Endodermal cell (in vitro differentiated cells): ENCODE measurements around a stretch of chr12.

- PRO-cap, result no peak
Observed at GRCh38 chr12:13386525-13387018, 190.0 kb downstream of the EMP1 start.

- PRO-cap, result no peak
Observed at GRCh38 chr12:13387019-13387708, 190.6 kb downstream of the EMP1 start.

DNA sequence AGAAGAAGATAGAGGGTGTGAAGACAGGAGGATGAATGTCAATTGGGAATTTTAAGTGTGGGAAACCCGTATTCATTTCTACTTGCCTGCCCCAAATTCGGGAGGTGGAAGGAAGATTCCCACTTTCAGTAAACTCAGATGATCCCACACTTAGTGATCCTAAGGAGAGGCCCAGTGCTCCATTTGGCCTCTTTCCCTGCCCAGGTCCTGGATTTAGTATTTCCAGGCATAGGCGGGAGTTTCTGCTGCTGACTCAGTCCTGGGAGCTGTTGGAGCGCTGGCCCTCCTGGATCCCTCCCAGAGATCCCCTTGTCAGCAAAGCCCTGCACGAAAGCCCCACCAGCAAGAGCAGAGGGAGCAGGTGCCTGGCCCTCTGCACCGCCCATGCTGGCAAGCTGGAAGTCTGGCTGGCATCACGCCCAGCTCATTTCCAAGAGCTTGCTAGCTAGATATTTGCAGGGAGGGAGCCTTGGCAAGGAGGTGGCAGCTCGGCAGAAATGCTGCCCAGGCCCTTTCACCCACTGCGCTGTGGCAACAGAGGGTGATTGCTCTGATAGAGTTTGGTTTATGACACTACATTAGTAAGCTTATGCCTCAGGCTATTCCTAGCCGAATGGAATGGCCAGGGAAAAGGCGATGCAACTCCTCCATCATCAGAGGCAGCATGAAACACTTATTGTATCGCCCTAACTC, 193.8 kb downstream of the EMP1 start:
- PRO-cap, result no peak

DNA sequence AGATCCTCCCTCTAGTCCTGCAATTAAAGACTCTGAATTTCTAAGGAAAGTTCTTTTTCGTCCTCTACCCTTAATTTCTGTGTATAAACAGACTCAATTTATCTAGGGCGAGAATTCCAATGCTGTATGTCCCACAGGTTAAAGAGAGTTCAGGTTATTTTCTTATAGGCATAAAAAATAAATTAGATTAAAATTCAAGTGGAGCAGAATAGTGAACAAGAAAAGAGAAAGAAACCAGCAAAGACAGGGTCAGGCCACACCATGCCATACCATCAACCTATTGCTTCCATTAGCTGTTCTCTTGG, 24.6 kb downstream of the GRIN2B start:
- PRO-cap, result no peak

DNA sequence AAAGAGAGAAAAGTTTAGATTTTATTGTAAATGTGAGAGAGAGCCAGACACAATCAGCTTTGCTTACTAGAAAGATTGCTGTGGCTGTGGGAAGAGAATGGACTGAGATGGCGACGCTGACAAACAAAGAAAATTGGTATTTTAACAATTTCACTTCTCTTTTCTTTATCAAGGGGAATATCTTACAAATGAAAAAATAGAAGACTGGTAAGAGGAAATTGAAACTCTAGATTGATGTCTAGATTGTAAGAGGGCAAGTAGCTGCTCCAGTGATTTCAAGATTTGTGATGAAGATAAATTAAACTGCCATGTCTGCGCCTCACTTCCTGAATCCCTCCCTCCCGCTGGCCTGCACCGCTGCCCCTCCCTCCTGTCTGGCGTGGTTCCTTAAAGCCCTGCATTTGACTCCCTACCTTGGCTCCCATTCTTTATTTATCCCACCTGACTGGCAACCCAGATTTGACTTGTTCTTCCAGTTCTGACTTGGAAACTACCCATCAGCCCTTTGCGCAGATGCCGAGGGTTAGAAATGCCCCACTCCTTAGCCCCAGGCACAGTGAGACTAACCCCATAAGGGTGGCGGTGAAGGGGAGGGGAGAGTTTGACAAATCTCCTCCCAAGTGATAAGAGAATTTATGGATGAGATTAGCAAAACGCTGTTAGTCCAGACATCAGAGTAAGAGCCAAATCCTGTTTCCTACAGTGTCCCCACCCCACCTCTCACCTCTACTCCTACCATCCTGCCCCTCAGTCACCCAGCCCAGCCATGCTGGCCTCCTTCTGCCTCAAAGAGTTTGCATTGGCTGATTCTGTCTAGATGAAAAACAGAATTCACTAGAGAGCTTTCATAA, 125.3 kb upstream of the ATF7IP start:
- PRO-cap, result unidirectional peak, minus-strand start at position 336 of the sequence

DNA sequence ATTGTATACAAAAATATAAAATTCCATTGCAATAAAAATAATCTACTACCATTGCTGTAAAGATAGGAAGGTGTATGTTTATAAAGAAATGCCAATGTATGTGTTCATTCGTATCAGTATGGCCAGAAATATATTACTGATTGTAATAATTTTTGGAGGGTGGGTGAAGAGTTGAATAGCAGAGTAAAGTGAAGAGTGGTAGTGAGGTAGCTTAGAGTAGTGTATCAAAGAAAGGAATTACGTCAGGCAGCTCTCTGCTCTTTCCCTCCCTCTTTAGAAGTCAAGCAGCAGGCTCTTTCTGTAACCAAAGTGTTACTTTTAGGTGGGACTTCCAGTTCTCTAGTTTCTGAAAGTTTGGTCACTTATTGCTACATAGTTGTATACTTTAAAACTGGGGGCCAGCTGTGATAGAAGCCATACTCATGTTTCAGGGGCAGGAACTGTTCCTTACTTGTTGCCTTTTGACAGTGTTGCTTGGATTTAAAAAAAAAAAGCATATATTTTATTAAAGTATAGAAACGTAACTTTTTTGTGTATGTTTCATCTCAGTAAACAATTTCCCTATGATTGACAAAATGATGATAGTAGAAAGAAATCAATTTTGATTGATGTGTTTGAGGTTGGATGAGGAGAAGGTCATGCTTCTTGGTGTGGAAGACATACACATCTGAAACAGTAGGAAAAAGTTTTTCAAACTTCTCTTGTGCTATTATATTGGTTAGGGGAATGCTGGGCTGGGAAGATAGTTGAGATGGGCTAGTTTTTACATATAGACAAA, 30.7 kb downstream of the ATF7IP start:
- PRO-cap, result no peak

- PRO-cap, result no peak
Observed at GRCh38 chr12:14429773-14430277, 64.3 kb downstream of the ATF7IP start.

- PRO-cap, result no peak
Observed at GRCh38 chr12:14554197-14554932, 13.3 kb downstream of the PLBD1 start.

DNA sequence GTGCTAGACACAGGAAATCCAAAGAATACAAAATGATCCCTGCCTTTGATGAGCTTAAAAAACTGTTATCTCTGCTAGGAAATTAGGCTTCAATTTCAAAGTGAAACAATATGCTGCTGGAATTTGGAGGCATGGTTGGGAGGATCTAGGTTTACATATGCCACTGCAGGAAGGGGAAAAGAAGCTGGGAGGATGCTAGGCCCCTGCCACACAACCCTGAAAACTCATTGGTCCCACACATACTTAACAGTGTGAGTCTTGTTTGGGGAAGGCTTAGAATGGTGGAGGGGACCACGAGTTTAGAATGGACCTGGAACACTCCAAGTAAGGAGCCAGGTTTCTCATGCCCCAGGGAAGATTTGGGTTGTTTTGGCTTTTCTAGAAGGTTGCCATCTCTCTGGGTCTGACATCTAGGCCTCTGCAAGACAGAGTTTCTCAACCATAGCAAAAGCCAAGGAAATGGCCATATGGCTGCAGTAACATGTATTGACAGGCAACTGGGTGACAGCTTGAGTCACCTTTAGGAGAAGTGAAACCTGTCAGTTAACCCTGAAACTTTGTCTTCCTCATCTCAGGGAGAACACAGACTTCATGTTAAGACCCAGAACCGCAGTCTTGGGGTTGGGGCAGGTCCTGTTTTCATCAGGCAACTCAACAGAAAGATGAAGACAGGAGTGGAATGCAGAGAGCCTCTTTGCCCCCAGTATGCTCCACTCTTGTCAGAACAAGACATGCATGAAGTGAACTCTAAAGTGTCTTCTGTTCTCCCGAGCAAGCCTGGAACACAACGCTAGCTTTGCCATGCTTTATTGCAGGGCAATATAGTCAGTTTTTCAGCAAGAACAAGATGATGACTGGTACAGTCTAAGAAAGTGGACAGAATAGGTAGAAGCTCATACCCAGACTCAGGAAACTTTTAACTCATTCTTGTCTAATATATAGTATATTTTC, 46.0 kb upstream of the PLBD1 start:
- PRO-cap, result no peak

DNA sequence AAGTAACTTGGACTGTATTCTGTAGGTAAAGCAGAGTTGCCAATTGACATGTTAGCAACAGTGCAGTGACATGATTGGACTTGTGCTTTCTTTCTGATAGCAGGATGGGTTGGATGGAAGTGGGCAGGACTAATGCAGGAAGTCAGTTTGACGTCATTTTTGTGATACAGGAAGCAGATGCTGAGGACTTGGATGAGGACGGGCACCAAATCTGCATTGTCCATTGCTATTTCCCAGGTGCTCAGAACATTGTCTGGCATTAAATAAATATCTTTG, 31.0 kb downstream of the GUCY2C start:
- PRO-cap, result no peak

DNA sequence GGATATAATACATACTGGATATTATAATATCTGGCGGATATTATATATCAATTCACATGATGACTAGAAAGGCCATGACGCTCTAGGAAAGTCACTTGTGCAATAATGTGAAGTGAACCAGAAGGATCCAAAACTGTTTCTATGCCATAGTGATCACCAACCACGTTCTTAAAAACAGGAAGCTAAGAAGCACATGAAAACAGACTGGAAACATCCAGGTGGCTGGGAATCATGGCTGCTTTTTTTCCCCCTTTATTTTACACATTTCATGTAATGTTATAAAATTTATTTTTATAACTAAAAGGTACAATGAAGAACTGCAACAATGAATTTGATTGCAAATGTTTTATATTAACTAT, 1.4 kb downstream of the GUCY2C start:
- PRO-cap, result no peak

- PRO-cap, result no peak
Observed at GRCh38 chr12:14934740-14935450, 3.4 kb downstream of the ERP27 start.

- PRO-cap, result no peak
Observed at GRCh38 chr12:14950400-14950925, 10.9 kb downstream of the ARHGDIB start.

GRCh38 chr12:15137819-15138532, 83.2 kb downstream of the RERG start:
- PRO-cap, result no peak

DNA sequence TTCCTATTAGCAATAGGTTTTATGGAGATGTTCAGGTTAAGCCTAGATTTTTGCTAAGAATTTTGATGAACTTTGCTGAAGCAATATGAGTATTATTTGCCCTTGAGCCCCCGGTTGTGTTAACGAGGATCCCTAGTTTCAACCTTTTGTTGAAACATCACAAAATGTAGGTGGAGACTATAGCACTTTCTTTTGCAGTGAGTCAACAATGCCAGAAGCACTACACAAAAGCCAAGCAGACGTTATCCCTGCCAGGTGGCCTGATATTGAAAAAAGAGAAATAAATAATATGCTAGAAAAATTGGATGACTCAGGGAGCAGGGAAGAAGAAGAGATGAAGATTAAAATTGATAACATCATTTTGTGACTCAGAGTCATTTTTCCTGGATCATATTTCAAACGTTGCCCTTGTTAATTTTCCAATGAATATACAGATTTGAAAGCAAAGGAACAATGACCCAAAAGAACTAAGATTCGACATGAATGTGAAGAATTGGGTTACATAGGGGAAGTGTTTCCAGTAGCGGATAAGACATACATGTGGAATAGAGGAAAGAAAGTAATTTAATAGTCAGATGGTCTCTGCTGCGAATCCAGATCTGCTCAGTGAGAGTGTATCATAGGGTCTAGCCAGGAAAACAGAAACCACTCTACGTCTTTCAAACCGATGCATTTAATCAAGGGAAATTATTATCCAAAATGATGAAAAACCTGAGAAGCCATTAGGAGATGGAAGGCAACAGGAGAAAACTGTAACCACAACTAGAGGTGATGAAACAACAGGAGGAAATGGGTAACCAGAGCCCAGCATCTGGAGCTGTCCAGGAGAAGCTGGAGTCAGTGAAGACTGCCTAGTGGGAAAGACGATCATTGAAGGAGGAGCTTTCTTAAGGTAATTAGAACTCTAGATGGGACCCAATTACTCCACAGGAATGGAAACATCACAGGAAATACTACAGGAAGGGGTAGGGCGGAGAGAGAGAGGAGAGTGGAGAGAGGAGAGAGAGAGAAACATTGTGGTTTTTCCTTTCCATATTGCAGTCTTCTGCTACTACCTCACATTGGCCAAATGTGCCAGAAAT, 57.9 kb downstream of the RERG start:
- PRO-cap, result no peak

DNA sequence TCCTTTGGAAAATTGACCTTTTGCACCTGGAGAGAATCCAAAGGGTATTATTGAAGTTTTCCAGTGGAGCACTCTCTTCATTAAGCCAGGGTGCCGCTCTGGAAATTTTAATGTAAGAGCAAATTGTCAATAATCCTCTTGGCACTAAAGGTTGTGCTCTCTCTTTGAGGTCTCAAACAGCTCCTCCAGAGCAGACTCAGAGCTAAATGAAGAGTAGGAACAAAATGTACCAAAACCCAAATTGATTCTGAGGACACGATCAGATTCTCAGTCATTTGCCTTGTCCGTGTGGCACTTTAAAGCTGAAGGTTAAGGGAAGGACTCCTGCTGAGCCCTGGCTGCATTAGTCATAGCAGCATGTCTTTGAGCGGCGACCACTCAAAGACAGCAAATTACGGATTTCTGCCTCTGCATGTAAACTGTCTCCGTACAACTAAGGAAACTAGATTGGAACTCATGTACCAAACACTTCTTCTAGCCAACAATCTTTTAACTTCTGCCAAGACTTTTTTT, 56.3 kb downstream of the RERG start:
- PRO-cap, result no peak

GRCh38 chr12:15193624-15194407, 27.4 kb downstream of the RERG start:
- PRO-cap, result no peak

DNA sequence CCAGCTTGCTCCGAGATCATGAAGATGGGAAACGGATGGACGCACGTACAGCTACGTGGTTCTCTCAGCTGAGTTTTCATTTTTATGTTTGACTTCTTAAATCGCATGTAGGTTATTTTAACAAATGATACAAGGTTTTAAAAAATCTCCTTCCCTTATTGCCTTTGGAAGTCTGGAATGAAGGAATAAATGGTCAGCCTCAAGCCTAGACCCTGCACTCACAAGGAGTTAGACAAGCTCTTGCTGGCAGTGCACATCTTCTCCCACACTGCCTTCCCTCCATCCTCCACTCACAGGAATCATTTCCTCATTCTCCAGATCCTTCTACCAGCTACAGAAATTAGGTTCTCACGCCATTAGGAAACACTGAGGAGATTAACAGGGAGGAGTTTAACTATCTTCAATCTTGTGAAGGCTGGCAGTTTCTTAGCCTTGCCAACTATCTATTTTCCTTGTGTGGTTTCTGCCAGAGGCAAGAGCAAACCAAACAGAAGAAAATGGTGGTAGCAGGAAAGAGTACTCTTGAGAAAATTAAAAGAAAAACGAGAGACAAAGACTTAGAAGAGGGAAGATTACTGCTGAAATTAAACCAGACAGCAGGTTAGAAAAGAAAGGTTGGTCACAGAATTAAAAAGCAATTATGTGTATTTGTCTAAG, 5.3 kb downstream of the RERG start:
- PRO-cap, result no peak

DNA sequence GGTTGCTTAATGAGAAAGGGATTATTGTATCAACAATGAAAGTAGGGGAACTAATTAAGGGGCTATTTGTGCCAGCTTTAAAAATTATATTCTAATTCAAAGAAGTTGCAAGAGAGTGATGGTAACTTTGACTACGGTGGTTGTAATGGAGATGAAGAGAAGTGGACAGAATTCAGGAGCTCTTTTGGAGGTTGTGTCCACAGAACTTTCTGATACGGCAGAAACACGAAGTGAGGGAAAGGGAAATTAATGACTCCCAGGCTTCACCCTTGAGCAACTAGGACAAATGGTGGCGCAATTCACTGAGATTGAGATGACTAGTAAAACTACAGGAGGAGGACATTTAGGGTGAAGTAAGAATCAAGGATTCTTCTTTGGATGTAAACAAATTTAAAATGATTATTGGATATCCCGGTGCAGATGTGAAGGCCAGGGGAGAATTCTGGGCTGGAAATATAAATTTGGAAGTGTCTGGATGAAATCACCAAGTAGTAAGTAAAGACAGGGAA, 212.5 kb downstream of the PTPRO start:
- PRO-cap, result no peak

DNA sequence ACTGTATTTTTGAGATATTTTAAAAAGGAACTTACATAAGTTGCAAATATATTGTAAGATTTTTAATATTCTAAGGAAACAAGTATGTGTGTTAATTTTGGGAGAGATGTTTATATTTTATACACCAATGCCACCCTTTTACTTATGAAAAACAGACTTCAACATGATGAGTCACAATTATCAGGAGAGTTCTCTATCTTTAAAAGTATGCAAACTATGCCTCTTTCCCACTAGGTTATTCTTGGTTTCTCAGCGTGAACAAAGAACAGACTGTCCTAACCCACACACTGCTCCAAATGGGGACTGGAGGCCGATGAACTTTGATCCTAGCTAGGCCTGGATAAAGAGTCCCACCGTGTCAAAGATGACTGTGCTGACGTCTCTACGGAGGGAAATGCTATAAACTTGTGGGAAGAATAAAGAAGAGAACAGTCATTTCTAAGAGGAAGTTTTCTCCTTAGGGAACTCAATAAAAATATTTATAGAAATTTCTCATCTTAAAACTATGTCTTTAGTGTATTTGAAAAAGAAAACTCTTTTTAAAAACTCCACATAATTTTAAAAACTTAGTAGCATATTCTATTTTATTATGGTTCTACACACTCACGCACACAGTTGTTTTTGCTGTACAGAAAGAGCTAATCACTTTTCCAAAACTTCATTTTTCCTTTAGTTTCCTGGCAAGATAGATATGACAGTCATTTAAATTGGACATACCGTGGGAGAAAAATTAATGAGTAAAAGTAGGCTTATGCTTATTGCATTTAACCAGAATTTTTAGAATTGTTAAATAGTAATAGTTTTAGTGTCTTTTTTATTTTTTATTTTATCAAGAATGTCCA, 160.0 kb downstream of the EPS8 start:
- PRO-cap, result unidirectional peak, minus-strand start at position 298 of the sequence